Breast (tissue), 4 donors: Measurements from ENCODE around the genes CCDC61 and IGFL1.

GRCh38 chr19:45521116-45521589 lies 13.9 kb downstream of the VASP start:
- PRO-cap, 3 experiments = no peak in any of the 3 experiments
- RRBS = no CpG with 5 or more reads among the region's 8 CpGs

GRCh38 chr19:45526730-45527166 lies 19.5 kb downstream of the VASP start:
- PRO-cap, 3 experiments = no peak in any of the 3 experiments
- RRBS = no CpG with 5 or more reads among the region's 3 CpGs

GRCh38 chr19:45592365-45592767 lies 7.8 kb upstream of the OPA3 start:
- PRO-cap, 3 experiments = no peak in any of the 3 experiments
- RRBS = no CpG with 5 or more reads among the region's 4 CpGs

- PRO-cap, 3 experiments = peak in 1 of 3 experiments; most common plus-strand start chr19:45669318 (in 1)
- RRBS = no CpG with 5 or more reads among the region's 38 CpGs
Observed at GRCh38 chr19:45669014-45669676, 1.1 kb downstream of the GIPR start.

DNA sequence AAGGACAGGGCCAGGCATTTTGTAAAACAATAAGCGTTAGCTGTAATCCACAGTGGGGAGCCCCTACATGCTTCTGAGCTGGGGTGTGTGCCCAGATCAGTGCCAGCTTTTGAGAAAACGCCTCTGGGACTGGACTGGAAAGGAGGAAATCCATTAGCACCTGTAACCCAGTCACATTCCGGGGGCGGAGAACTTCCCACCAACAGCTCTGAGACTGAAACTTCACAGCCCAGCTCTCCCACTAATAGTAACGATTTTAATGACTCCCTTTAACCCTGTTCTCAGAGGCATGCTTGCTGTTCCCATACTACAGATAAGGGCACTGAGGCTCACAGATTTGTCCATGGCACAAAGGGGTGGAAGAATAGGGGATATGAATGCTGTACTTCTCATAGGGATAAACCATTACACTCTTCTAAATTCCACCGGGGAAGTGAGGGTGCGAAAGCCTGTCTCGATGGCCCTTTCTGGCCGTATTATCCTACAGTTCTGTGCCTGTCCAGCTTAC lies 882 bp downstream of the FBXO46 start:
- PRO-cap, 3 experiments = peak in 1 of 3 experiments; most common plus-strand start position 174 of the sequence (in 1); most common minus-strand start position 98 of the sequence (in 1)
- RRBS = 5% methylated on average over 3 of the region's 9 CpGs

DNA sequence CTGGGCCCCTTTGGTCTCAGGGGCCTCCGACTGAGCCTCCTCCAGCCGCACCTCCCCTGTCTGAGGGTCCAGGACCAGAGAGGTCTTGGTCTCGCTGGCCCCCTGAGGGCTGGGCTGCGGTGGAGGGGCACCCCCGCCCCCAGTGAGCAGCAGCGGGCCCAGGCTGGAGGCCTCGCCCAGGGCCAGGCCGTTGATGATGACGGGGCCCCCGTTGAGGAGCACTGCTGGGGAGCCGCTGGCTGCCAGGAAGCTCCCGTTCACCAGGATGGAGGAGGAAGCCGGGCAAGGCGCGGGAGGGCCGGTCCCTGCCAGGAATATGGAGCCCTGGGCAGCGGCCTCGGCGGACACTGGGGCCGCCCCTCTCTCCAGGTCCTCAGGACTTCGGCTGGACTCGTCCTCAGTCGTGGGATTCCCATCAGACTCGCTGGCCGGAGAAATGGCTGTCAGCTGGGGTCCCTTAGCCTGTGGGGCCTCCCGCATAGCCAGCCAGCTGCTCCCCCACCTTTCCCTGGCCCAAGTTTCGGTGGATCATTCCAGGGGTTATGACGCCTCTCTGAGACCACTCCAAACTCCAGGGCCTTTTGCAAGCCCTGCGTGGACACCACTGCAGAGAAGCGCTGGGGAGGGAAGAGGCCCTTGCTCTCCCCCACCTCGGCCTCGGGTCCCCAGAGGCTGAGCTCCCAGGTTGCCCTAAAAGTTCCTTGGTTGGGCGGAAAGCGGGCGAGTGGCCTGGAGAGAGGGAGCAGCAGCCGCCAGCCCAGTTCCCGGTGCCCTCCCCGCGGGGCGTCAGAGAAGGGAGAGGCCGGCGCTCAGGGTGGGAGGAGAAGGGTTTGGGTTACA lies 2.1 kb downstream of the SIX5 start:
- PRO-cap, 3 experiments = peak in 3 of 3 experiments; most common plus-strand start position 609 of the sequence (in 2); most common minus-strand start position 769 of the sequence (in 2)
- RRBS = 23% methylated on average over 6 of the region's 42 CpGs

DNA sequence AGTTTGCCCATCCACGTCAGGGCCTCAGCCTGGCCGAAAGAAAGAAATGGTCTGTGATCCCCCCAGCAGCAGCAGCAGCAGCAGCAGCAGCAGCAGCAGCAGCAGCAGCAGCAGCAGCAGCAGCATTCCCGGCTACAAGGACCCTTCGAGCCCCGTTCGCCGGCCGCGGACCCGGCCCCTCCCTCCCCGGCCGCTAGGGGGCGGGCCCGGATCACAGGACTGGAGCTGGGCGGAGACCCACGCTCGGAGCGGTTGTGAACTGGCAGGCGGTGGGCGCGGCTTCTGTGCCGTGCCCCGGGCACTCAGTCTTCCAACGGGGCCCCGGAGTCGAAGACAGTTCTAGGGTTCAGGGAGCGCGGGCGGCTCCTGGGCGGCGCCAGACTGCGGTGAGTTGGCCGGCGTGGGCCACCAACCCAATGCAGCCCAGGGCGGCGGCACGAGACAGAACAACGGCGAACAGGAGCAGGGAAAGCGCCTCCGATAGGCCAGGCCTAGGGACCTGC lies 1.1 kb upstream of the SIX5 start:
- PRO-cap, 3 experiments = peak in 3 of 3 experiments; most common plus-strand start position 222 of the sequence (in 1); most common minus-strand start position 418 of the sequence (in 3)
- RRBS = 1% methylated on average over 16 of the region's 41 CpGs

DNA sequence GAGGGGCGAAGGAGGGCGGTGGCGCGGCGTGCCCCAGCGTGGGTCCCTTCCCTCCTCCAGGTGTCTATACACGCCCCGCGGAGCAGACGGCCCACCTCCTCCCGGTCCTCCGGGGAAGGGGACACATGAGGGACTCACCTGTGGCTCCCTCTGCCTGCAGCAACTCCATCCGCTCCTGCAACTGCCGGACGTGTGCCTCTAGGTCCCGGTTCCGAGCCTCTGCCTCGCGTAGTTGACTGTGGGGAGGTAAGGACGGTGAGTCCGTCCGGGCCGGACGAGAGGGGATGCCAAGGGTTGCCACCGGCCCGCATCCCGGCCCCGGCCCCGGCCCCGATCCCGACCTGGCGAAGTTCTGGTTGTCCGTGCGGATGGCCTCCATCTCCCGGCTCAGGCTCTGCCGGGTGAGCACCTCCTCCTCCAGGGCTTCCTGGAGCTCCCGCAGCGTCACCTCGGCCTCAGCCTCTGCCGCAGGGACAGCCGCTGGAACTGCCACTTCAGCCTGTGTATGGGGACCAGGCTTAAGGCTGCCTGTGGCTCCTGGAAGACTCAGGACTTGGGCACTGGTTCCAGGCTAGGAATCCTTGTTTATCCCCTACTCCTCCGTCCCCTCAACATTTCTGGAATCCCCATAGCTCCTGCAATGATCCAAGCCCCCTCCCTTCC lies 2.5 kb upstream of the SIX5 start:
- PRO-cap, 3 experiments = no peak in any of the 3 experiments
- RRBS = 56% methylated on average over 13 of the region's 42 CpGs

DNA sequence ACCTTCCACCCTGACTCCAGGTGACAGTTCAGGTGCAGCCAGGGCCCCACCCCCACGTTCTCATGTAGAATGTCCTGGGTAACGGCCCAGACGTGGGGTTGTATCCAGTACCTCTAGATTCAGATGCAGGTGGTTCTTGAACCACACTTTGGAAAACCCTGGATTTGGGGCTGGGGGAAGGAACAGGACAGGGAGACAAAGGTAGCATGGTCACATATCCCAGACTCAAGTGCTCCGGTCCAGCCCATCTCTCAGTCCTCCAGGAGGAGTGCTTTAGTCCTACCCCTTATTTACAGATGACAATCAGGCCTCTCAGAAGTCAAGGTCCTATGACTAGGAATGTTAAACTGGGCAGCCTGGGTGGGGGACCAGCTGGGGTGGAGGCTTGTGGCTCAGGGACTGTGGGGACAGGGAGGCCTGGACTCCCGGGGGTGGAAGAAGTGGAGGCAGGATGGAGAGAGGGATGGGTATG lies 2.0 kb downstream of the DMPK start:
- PRO-cap, 3 experiments = no peak in any of the 3 experiments
- RRBS = 13% methylated on average over 1 of the region's 5 CpGs

GRCh38 chr19:45782737-45783015 lies 386 bp upstream of the DMPK start:
- PRO-cap, 3 experiments = peak in 1 of 3 experiments; most common minus-strand start chr19:45782948 (in 1)
- RRBS = no CpG with 5 or more reads among the region's 4 CpGs

DNA sequence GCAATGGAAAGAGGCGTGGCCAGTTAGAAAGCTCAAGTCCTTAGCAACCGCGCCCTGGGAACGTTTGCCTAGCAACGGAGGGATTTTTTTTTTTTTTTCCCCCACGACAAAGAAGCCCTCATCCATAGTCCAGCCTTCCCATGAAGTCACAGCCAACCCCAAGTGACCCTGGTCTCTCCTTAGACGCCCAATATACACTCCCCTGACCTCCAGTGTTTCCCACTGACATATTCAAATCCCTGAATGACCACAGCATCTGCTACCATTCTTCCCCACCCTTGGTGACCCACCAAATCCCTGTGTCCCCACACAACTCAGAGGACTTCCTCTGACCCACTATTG lies 339 bp upstream of the DMWD start:
- PRO-cap, 3 experiments = no peak in any of the 3 experiments
- RRBS = no CpG with 5 or more reads among the region's 7 CpGs

GRCh38 chr19:45838272-45838888 lies 23.3 kb upstream of the RSPH6A start:
- PRO-cap, 3 experiments = no peak in any of the 3 experiments
- RRBS = 85% methylated on average over 5 of the region's 15 CpGs

DNA sequence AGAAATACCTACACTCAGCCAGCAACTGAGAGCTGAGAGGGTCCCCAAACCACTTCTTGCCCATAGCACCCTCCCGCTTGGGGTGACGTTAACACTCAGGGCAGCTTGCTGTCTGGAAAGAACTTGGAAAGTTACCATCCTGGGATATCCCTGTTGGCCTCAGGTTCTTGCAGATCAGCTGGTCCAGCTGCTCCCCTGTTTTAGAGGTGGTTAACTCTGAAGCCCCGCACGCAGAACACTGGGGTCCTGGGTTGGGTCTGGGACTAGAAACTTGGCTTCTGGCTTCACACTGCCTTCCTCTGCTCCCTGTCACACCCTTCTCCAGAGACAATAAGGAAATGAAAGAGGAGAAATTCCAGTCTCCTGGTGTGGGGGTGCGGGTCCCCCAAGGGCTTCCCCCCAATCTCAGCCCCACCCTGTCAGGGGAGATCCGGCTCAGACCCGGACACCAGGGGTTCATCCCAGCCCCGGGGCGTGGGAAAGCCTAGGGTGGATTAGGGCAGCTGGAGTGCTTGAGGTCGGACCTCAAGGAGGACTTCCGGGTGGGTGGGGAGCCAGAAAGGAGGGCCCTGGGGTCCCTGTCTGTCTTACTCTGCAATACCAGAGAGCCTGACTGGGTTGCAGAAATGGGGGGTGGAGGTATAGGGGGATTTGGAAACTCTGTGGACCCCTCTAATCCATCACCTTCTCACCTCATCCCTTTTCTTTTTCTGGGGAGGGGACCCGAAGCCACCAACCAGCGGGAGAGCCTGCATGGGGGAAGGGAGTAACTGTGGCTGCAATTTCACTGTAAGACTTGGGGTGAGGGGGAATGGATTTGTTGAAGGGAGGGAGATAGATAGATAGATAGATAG lies 2.7 kb downstream of the FOXA3 start:
- PRO-cap, 3 experiments = no peak in any of the 3 experiments
- RRBS = 61% methylated on average over 4 of the region's 13 CpGs

GRCh38 chr19:45877980-45878902 lies 7.7 kb downstream of the IRF2BP1 start:
- PRO-cap, 3 experiments = peak in 2 of 3 experiments; most common plus-strand start chr19:45878443 (in 1); most common minus-strand start chr19:45878249 (in 1)
- RRBS = no CpG with 5 or more reads among the region's 16 CpGs

- PRO-cap, 3 experiments = no peak in any of the 3 experiments
- RRBS = no CpG with 5 or more reads among the region's 9 CpGs
Observed at GRCh38 chr19:45959165-45959639, 14.5 kb downstream of the NOVA2 start.

- PRO-cap, 3 experiments = peak in 3 of 3 experiments; most common plus-strand start chr19:45995495 (in 3); most common minus-strand start chr19:45995127 (in 2)
- RRBS = 0% methylated on average over 5 of the region's 46 CpGs
Observed at GRCh38 chr19:45994428-45995828, at the start of gene CCDC61. CCDC61 (plus strand) TSS chr19:45995467.

GRCh38 chr19:45999295-46000506 lies 4.4 kb downstream of the CCDC61 start:
- PRO-cap, 3 experiments = no peak in any of the 3 experiments
- RRBS = no CpG with 5 or more reads among the region's 33 CpGs

- PRO-cap, 3 experiments = no peak in any of the 3 experiments
- RRBS = no CpG with 5 or more reads among the region's 2 CpGs
Observed at GRCh38 chr19:46132336-46132747, 7.9 kb upstream of the IGFL3 start.

GRCh38 chr19:46229590-46229970 lies at the start of gene IGFL1:
IGFL1 (plus strand) TSS chr19:46229742.
- PRO-cap, 3 experiments = no peak in any of the 3 experiments
- RRBS = no CpG with 5 or more reads among the region's 4 CpGs

DNA sequence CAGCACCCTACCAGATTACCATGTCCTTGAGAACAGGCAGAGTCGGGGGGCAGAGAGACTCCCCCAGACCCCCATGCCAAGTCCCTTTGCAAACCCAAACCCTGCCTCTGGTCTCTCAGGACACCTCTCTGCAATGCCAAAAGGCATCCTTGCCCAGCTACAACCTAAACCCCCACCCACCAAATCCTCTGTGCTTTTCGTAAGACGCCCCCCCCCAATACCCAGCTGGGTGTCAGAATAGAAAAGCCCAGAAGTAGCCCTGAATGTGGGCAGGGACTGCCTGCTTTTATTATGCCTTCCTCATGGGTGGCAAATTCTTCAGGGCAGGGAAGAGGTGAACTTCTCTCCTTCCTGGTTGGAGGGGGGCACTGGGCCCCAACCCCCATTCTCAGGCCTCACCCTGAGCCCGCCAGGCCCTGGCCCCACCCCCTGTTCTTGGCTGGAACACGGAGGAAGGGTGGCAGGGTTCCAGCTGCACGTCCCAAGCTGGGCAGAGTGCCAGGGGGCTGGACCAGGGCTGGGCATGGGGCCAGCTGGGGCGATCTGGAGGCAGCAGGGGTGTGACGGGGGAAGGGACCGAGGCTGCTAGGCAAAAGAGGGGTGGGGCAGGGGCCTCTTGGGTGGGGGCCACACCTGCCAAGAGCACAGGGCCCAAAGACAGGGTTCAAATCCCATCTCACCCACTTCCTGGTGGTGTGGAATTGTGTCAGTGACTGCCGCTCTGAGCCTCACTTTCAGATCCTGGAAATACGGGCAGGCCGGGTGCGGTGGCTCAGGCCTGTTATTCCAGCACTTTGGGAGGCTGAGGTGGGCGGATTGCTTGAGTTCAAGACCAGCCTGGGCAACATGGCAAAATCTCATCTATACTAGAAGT lies 2.1 kb downstream of the HIF3A start:
- PRO-cap, 3 experiments = no peak in any of the 3 experiments
- RRBS = no CpG with 5 or more reads among the region's 14 CpGs